Pulmonary artery (tissue), 1 donor: ENCODE results near the gene SMYD4.

DNA sequence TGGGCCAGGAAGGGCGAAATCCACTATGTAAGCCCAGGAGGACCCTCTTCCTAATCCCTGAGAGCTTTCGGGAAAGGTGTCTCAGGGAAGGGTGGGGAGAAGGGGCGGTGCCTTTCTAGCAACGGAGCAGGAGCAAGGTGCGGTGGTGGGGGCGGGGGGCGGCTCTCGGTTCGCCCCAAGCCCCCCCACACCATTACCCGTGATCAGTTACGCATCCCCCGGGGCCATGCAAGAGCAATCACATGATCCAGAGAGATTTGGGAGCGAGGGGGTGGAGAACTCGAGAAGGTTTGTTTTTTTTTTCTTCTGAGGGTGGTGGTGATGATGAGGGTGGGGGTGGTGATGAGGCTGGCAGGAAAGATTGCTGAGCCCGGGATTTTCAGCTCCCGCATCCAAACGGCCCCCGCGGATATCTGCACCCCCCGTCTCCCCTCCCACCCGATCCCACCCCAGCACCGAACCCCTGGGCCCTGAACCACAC is 1.0 kb downstream of the ABR start:
- PRO-cap: unidirectional peak, plus-strand start at position 260 of the sequence; bidirectional peak, plus-strand start at position 345 of the sequence, minus-strand start at position 285 of the sequence

DNA sequence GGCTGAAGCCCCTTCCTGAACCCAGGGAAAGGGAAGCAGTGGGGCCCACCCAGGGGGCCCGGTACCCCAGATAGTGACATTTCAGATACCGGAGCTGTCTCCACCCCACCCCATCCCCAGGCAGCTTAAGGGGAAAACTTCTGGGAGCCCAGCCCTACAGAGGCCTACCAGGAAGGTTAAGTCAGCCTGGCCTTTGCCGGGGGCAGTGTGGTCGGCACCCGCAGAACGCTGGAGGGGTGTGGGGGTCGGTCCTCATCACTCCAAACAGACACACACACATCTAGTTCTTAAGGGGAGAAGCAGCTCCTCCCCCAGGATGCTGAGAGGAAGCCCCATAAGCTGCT is 1.1 kb upstream of the ABR start:
- PRO-cap: no peak

DNA sequence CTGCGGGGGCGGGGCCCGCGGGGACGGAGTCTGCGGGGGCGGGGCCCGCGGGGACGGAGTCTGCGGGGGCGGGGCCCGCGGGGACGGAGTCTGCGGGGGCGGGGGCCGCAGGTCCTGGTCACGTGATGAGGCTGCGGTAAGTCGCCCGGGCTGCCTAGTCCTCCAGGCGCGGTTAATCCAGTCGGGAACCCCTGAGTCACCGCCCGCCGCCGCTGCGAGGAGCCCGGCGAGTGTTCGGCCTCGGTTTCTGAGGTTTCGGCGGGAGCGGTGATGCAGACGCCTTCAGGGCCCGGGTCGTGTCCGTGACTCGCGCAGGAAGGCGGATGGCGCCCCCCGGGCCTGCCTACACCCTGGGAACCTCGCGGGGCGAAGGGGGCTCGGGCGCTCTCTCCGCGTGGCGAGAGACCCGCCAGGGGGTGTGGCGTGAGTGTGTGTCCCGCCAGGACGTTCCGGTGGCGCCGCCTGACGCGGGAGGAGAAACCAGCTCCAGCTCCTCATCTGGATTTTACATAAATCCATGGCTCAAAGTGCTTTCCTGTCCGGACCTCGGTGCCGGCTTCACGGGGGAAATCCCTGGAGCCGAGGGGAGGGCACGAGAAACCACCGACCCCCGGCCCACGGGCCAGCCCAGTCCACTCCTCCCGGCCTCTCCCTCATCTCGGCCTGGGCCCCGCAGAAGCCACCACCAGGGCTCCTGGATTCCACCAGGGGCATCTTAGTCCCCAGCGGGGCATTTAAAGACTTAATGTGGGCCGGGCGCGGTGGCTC is 23.8 kb upstream of the ABR start:
- PRO-cap: unidirectional peak, plus-strand start at position 250 of the sequence

GRCh38 chr17:1227525-1228740 is 42.3 kb upstream of the BHLHA9 start:
- PRO-cap: unidirectional peak, plus-strand start at chr17:1228322

DNA sequence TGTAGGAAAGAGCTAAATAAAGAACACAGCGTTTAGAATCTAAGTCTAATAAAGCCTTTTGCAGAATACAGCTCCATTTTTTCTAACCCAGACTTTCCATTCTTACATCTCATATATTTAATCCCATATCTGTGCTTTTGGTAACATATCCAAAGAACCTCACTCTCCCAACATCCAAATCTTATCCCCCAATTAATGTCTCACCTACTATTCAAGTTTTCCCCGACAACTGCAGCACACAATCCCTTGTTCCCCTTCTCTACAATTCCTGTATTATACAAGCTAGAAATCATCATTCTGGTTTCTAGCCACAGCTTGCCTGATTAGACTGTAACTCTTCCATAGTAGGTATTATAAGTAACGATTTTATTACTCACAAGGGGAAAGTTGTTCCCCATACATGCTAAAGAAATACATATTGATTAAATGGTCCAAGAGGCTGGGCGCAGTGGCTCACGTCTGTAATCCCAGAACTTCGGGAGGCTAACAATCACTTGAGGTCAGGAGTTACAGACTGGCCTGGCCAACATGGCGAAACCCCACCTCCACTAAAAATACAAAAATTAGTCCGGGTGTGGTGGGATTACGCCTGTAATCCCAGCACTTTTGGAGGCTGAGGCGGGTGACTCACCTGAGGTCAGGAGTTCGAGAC is 19.2 kb downstream of the YWHAE start:
- PRO-cap: no peak

GRCh38 chr17:1397539-1398494 is 2.2 kb downstream of the YWHAE start:
- PRO-cap: no peak

- PRO-cap: no peak
Observed at GRCh38 chr17:1484409-1485657, 7.7 kb downstream of the MYO1C start.

DNA sequence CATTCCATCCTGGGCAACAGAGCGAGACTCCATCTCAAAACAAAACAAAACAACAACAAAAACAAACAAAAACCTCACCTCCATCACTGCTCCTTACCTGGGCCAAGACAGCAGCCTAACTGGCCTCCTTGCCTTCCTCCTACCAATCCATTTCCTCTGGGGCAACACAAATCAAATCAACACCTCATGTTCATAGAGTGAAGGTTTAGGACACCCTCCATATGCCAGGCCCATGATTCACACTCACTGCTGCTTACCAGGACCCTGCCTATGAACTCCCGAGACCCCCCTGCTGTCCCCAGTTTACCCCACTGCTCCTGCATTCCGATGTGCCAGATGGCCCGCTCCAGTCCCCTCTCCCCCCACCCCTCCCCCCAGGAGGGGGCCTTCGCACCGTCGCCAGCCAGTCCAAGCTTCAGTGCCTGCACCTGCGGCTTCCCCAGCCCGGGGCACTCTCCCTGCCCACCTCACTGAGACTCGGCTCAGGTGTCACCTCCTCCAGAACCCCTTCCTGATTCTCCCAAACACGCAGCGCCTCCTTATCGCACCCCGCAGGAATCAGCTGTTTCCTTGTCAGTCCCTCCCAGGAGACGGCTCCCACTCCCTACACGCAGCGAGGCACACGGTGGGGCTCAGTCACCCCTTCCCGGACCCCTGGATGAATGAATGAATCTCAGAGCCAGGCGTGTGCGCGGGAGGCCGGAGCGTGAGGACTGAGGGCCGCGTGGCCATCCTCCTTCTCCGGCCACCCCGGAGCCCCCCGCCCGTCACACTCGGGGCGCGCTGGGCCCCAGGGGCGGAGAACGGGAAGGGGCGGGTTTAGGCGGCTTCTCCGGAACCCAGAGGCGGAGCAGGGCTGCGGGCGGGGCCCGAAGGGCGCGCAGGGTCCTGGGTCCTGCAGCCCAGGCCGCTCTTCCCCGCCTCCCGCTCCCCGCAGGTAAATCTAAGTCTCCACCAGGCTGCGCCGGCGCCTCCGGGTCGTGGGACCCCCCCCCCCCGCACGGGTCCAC is 1.7 kb downstream of the MYO1C start:
- PRO-cap: bidirectional peak, plus-strand start at position 856 of the sequence, minus-strand start at position 762 of the sequence

GRCh38 chr17:1504219-1505237 is 11.9 kb downstream of the INPP5K start:
- PRO-cap: no peak

GRCh38 chr17:1517496-1517839 is 1.1 kb upstream of the INPP5K start:
- PRO-cap: no peak

- PRO-cap: no peak
Observed at GRCh38 chr17:1557377-1557943, 5.1 kb downstream of the PITPNA start.

DNA sequence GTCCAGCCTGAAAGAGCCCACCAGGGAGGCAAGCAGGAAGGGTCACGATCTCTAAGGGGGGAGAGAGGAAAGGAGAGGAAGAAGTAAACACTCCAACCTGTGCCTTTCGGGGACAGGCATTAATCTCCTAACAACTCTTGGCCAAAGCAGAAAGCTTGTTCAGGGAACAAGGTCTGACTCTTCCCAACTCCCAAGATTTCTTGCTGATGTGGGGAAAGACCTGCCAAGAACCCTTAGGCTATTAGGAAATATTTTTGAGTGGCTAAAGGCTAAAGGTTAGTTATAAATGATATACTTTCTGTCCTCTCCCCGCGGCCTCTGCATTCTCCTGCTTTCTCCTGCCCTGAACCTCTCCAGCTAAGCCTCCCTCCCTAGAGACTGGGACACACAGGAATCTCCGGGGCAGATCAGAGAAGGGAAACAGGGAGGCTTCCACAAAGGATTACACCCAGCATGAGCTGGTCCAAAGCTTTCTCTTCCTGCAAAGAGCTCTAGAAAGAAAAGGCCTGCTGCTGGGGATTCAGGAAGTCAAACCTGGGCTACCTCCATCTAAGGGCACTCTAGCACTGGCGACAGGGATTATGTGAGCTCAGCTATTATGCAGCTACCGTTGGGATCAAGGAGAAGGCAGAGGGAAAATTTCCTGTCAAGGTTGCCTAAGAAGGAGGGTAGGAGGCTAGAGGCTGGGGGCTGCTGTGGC is 2.3 kb downstream of the SLC43A2 start:
- PRO-cap: no peak

- PRO-cap: no peak
Observed at GRCh38 chr17:1650475-1651686, 1.2 kb upstream of the RILP start.

- PRO-cap: no peak
Observed at GRCh38 chr17:1661412-1662295, 12.0 kb upstream of the RILP start.

- PRO-cap: no peak
Observed at GRCh38 chr17:1669348-1669876, 15.3 kb downstream of the PRPF8 start.

- PRO-cap: no peak
Observed at GRCh38 chr17:1670502-1671466, 13.9 kb downstream of the PRPF8 start.

- PRO-cap: no peak
Observed at GRCh38 chr17:1704462-1704840, 5.7 kb downstream of the TLCD2 start.

DNA sequence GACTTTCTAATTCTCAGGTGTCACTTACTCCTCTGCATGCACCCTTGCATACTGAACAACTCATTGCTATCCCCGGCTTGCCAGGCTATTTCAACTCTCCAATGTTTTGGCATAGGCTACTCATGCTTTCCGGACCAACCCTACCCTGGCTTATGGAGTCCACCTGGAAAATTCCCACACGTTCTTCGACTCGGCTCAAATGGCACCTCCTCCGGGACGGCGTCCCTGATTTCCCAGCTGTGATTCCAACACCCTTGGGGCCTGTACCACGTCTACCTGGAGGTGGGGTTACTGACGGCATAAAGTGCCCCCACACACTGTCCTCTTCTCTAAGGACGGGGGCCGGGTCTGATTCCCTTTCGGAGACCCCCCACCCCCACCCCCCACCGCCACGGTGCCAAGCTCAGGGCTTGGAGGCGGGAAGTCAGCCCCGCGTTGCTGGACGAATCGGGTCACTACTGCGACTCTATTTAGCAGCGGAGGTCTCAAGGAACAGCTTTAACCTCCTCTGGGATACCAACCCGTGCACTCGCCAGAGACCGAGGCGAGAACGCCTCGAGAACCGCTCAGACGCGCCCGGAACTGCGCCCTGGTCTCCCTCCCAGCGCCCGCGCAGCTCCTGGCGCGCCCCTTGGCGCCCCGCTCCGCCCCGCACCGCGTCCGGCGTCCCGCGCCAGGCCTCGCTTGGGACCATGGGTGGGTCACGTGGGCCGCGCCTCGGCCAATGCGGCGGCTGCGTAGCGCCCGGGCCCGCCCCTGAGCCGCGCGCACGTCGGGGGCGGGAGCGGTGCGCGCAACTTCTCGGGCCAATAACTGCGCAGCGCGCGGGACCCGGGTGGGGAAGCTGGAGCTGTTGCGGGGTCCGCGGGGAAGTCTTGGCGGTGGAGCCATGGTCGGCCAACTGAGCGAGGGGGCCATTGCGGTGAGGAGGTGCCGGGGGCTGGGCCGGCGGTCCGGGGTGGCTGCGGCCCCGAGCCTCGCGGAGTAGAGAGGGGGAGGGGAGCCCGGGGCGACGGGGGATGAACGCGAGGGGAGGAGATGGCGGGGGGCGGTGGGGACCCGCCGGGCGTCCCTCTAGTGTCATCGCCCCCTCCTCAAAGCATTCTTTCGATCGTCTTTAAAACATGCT is at the start of gene SMYD4:
Gene SMYD4, minus strand, starts transcription at position 698 of the 1,129 bp plus-strand sequence.
- PRO-cap: bidirectional peak, plus-strand start at position 796 of the sequence, minus-strand start at position 658 of the sequence

DNA sequence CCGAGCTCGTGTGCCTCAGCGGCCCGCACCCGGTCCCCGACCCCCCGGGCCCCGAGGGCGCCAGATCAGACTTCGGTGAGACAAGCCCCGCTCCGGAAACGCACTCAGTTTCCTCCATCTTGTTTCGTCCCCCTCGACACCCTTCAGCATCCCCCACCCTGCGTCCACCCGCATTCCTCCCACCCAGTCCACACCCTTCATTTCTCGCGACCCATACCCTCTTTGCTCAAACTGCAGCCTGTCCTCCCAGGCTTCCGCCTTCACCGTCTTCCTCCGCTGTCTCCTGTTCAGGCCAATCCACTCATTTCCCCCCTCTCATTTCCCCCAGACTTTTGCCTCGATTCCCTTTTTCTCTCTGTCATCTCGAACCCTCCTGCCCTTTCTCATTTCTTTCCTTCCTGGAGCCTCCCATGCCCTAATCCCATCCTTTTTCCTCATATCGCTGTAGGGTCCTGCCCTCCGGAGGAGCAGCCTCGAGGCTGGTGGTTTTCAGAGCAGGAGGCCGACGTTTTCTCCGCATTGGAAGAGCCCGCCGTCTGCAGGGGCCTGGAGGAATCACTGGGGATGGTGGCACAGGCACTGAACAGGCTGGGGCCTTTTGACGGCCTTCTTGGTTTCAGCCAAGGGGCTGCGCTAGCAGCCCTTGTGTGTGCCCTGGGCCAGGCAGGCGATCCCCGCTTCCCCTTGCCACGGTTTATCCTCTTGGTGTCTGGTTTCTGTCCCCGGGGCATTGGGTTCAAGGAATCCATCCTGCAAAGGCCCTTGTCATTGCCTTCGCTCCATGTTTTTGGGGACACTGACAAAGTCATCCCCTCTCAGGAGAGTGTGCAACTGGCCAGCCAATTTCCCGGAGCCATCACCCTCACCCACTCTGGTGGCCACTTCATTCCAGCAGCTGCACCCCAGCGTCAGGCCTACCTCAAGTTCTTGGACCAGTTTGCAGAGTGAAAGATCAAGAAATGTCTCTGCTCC is 621 bp downstream of the OVCA2 start:
- PRO-cap: no peak

- PRO-cap: no peak
Observed at GRCh38 chr17:2063104-2063813, 8.4 kb downstream of the HIC1 start.